IMR-90 (cell line): ENCODE measurements around the genes RNF26, POU2F3 and TLCD5.

DNA sequence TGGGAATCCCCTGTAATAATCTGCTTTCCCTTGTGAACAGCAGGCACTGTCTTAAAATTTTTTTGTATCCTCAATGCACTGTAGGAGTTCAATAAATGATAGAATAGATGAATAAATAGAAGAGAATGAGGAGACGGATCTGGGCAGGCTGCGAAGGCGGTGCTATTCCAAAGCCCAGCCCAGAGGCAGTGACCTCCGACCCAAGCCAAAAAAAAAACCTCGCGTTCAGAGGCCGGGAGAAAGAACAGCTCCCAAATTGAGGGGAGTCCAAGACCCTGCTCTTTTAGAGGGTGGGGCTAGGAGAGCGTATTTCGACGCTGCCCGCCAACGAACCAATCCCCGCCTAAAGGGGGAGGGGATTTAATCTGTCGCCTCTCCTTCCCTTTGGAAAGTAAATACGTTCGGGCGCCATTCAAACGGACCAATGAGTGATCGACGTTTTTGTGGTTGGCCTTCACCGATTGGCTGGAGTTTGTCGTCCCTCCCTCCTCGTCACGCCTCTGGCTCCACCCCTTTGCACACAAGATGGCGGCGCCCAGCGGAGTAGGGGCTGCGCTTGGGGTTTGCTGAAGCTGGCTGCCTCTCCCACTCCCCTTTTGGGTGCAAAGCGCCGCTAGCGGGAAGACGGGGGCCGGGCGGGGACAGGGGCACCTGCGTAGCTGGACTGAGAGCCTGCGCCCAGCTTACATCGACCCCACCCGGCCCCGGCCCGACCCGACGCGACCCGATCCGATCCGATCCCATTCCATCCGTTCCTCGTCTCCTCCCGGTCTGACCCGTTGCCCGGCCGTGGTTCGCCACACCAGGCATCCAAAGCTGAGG lies at the start of gene RNF26:
TSS of gene RNF26 (plus strand) at position 519 of the 822 bp plus-strand sequence.
- RRBS, result 2% methylated on average over 17 of the region's 53 CpGs
CAGE:
- cytosol, long polyA plus RNA, result start-site peak on the plus strand centred at position 520 of the sequence, 8 bp wide, 88 and 130 reads in 2 replicates
- long polyA plus RNA, result start-site peak on the plus strand centred at position 521 of the sequence, 8 bp wide, 71 and 188 reads in 2 replicates
- nucleus, long polyA plus RNA, result no peak

DNA sequence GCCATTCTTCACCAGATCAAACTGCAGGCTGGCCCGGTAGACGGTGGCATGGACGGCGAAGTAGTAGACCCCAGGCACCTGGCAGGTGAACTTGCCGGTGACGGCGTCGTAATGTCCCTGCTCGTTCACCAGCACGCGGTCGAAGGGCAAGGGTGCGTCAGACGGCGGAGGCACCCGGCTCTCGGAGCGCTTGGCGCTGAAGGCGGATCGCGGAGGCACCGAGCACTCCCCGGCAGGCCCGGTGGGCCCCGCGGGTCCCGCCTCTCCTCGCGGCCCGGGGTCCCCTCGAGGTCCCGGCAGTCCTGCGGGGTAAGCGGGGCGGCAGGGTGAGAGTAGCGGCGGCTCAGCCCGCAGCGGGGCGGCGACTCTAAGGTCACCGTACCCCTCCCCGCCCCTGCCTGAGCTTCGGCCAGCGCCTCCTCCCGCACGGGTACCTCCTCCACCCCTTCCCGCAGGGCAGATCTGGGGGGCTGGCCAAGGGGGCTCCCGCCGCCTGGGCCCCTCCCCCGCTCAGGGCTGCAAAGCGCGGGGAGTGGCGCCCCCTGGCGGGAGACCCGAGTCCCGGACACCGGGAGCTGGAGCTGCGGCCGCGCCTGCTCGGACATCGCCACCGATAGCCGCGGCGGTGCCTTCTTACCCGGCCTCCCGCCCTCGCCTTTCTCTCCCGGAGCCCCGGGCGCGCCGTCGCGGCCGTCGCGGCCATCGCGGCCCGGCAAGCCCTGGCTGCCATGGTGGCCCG lies 967 bp downstream of the C1QTNF5 start:
- RRBS, result 5% methylated on average over 51 of the region's 85 CpGs
CAGE:
- cytosol, long polyA plus RNA, result no peak
- long polyA plus RNA, result no peak
- nucleus, long polyA plus RNA, result no peak

- RRBS, result no CpG with 5 or more reads among the region's 2 CpGs
CAGE:
- cytosol, long polyA plus RNA, result no peak
- long polyA plus RNA, result no peak
- nucleus, long polyA plus RNA, result no peak
Measured at GRCh38 chr11:119780272-119780535, 51.2 kb upstream of the NECTIN1 start.

DNA sequence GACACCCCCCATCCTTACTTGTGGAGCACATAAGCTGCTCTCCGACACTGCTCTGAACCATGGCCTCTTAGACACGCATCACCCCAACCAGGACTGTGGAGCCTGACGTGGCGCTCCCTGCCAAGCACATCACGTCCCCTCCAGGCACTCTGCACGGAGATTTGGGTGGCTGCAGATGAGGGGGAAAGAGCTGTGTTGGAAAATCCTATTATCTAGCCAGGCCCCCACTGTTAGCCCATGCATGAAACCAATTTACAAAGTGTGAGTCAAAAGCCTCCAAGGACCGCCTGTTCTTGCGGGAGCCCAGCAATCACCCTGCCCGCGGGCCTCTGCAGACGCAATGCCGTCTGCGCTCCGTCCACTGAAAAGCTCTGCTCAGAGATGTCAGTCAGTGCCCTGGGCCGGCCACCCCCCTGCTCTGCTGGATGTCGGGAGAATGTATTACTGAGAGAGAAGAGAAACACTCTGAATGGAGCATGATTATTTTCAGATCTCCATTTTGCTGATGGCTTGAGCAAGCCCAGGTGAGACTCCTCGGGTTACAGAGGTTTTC lies 163.4 kb upstream of the NECTIN1 start:
- RRBS, result no CpG with 5 or more reads among the region's 17 CpGs
CAGE:
- cytosol, long polyA plus RNA, result no peak
- long polyA plus RNA, result no peak
- nucleus, long polyA plus RNA, result no peak

- RRBS, result no CpG with 5 or more reads among the region's 7 CpGs
CAGE:
- cytosol, long polyA plus RNA, result no peak
- long polyA plus RNA, result no peak
- nucleus, long polyA plus RNA, result no peak
Measured at GRCh38 chr11:120125704-120126033, 12.2 kb downstream of the TRIM29 start.

DNA sequence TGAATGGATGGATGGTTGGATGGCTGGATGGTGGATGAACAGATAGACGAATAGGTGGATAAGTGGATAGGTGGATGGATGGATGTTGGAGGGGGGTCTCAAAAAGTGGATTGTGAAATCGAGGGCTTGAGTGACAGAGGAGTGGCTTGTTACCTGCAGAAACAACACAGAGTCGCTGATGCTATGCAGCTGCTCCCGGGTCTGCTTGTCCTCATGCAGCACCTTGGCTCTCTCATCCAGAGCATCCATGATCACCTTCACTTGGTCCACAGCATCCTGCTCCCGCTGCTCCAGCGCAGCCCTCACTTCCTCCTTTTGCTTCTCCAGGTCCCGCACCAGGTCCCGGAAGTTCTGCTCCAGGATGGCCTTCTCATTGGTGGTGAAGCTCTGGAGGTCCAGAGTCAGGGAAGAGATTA lies 10.7 kb downstream of the TRIM29 start:
- RRBS, result no CpG with 5 or more reads among the region's 8 CpGs
CAGE:
- cytosol, long polyA plus RNA, result no peak
- long polyA plus RNA, result no peak
- nucleus, long polyA plus RNA, result no peak

- RRBS, result no CpG with 5 or more reads among the region's 9 CpGs
CAGE:
- cytosol, long polyA plus RNA, result no peak
- long polyA plus RNA, result no peak
- nucleus, long polyA plus RNA, result no peak
Measured at GRCh38 chr11:120185052-120186029, 25.5 kb upstream of the OAF start.

- RRBS, result 2% methylated on average over 22 of the region's 55 CpGs
CAGE:
- cytosol, long polyA plus RNA, result no peak
- long polyA plus RNA, result no peak
- nucleus, long polyA plus RNA, result no peak
Measured at GRCh38 chr11:120211234-120211948, 559 bp downstream of the OAF start.

- RRBS, result no CpG with 5 or more reads among the region's 11 CpGs
CAGE:
- cytosol, long polyA plus RNA, result no peak
- long polyA plus RNA, result no peak
- nucleus, long polyA plus RNA, result no peak
Measured at GRCh38 chr11:120211949-120212597, 1.2 kb downstream of the OAF start.

GRCh38 chr11:120239572-120240428 lies at the start of gene POU2F3:
Gene POU2F3 (plus strand): TSS chr11:120240140.
- RRBS, result 3% methylated on average over 34 of the region's 60 CpGs
CAGE:
- cytosol, long polyA plus RNA, result no peak
- long polyA plus RNA, result no peak
- nucleus, long polyA plus RNA, result no peak

- RRBS, result 1% methylated on average over 47 of the region's 87 CpGs
CAGE:
- cytosol, long polyA plus RNA, result no peak
- long polyA plus RNA, result no peak
- nucleus, long polyA plus RNA, result no peak
Measured at GRCh38 chr11:120324707-120325942, at the start of gene TLCD5. Gene TLCD5 (plus strand): TSS chr11:120325299.

- RRBS, result no CpG with 5 or more reads among the region's 1 CpG
CAGE:
- cytosol, long polyA plus RNA, result no peak
- long polyA plus RNA, result no peak
- nucleus, long polyA plus RNA, result no peak
Measured at GRCh38 chr11:120326328-120326527, 1.1 kb downstream of the TLCD5 start.

- RRBS, result no CpG with 5 or more reads among the region's 10 CpGs
CAGE:
- cytosol, long polyA plus RNA, result no peak
- long polyA plus RNA, result no peak
- nucleus, long polyA plus RNA, result start-site peak on the plus strand at chr11:120357845-120358207, 14 and 25 reads in 2 replicates
Measured at GRCh38 chr11:120357603-120358533, 21.7 kb downstream of the ARHGEF12 start.

DNA sequence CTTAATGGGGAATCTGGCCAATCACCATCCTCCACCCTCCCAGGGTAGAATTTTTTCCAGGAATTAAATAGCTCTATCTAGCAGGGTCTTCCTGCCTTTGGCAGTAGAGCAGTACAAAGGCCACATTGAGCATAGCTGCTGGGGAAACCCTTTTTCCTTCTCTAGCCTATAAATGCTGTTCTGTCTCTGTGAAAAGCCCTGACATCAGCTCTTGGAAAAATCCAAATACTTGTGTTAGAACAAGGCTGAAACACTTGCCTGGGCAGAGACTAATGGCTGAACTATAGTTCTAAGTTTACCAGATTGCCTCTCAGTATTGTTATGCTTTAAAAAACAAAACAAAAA lies 55.1 kb downstream of the ARHGEF12 start:
CAGE:
- cytosol, long polyA plus RNA, result no peak
- long polyA plus RNA, result no peak
- nucleus, long polyA plus RNA, result no peak

DNA sequence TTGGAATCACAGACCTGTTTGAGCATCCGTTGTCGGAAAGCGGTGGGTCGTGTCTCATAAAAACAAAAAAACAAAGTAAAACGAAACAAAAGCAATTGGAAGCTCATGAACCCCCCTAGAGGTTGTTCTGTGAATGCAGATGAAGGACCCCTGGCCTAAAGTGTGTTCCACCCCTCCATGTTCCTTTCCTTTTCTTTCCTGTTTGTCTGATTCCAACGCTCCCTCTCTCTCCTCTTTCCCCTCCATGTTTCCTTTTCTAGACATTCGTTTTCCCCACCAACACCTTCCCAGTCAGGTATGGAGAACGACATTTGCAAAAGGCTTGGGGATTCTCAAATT lies 203.8 kb downstream of the GRIK4 start:
- RRBS, result no CpG with 5 or more reads among the region's 8 CpGs
CAGE:
- cytosol, long polyA plus RNA, result no peak
- long polyA plus RNA, result no peak
- nucleus, long polyA plus RNA, result no peak

- RRBS, result no CpG with 5 or more reads among the region's 7 CpGs
CAGE:
- cytosol, long polyA plus RNA, result no peak
- long polyA plus RNA, result no peak
- nucleus, long polyA plus RNA, result no peak
Measured at GRCh38 chr11:120883725-120884254, 140.1 kb upstream of the TBCEL start.

DNA sequence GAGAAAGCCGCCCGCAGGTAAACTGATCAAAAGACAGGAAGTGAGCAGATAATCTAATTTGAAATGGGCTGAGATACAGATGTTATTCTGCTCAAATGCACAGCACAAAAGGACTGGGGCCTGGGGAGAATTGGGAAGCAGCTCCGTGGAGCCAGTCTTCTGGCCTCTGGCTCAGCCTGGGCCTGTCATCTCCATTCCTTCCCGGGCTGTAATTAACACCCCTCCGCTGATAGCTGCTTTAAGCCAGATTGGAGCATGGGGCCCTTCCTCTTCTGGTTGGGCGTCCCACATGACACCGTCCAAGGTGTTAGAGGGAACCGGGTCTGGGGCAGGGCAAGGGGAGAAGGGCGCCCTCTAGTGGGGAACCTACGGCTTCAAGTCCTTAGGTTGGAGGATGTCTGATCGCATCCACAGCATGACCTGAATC lies 94.4 kb upstream of the TBCEL start:
- RRBS, result no CpG with 5 or more reads among the region's 11 CpGs
CAGE:
- cytosol, long polyA plus RNA, result no peak
- long polyA plus RNA, result no peak
- nucleus, long polyA plus RNA, result no peak

- RRBS, result no CpG with 5 or more reads among the region's 18 CpGs
CAGE:
- cytosol, long polyA plus RNA, result no peak
- long polyA plus RNA, result no peak
- nucleus, long polyA plus RNA, result no peak
Measured at GRCh38 chr11:121024370-121025512, 839 bp downstream of the TBCEL start.

GRCh38 chr11:121067293-121067982 lies 33.6 kb upstream of the TECTA start:
- RRBS, result no CpG with 5 or more reads among the region's 2 CpGs
CAGE:
- cytosol, long polyA plus RNA, result no peak
- long polyA plus RNA, result no peak
- nucleus, long polyA plus RNA, result no peak

DNA sequence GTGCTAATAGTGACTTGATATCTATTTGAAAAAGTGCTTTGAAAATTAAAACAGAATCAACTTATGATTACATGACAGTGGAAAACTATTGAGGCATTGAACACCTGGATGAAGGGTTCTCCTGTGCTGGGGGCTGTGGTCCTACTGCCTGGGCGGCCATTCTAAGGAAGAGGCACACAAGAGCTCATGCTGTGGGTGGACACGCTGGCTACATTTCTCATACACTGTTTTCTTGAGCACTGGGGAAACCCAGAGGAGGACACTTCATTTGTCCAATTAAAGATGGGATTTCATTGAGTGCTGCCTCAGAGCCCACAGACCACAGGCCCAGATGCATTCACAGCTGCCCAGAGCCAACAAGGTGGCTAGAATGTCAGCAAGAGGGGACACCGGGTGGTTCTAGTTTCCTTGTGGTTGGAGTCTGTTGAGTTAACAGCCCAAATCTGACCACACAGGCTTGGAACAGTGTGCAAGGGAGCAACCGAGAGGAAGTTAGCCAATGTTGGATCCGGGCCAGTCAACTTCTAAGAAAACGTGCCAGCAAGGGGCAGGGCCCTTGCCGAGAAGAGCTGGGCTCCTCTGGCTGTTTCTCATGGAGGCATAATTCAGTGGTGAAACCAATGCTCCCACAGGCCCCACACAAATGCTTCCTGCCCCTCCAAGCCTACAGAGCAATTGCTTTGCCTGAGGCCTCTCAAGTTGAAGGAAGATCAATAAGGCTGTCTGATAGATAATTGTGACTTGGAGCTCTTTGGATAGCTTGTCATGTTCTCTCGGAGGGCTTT lies 35.0 kb upstream of the SORL1 start:
- RRBS, result 0% methylated on average over 1 of the region's 8 CpGs
CAGE:
- cytosol, long polyA plus RNA, result no peak
- long polyA plus RNA, result no peak
- nucleus, long polyA plus RNA, result no peak